ENCODE measurements around the genes CDH24, CIROP, MYH7 and CARMIL3.

GRCh38 chr14:22886297-22887213 lies 3.5 kb downstream of the REM2 start:
- RRBS, result 1% methylated on average over 21 of the region's 81 CpGs

DNA sequence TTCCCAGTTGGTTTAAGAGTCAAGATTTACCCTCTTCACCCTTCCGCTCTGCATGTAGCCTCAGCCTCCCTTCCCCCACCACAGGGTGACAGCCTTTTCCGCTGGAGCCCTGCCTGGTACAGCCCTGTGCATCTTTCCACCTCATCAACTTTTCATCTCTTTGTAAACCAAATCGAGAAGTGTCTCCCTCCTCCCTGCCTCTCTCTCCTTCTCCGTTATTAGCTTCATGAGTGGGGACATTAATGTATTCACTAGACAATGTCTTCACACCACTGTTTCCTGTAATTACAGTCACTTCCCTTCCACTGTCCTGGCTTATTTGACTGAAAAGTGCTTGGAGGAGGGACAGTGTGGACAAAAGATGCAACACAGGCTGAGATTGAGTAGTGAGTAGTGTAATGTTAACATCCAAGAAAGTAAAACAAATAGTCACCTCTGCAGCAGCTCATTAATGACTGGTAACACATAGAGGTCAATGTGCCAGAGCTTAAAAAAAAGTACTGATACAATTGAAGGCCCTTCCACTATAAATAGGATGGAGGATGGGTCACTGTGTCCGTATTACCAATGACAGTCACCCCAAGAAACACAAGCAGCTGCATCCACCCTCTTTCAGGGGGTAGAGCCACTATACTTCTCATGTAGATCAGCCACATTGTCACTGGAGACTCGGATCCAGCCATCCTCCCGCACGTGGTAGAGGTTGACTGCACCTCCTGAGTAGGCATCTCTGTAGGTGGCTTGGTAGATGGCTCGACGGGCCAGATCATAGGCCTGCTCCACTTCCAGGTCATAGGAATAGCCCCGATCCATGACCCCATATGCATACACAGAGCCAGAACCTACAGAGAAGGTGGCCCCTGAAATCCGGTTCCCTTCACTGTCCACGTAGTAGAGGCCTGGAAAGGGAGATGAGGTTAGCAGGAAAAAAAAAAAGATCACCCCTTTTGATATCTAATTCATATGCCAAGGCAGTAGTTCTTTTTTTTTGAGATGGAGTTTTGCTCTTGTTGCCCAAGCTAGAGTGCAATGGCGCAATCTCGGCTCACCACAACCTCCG lies 8.9 kb downstream of the PSMB5 start:
- RRBS, result no CpG with 5 or more reads among the region's 16 CpGs

DNA sequence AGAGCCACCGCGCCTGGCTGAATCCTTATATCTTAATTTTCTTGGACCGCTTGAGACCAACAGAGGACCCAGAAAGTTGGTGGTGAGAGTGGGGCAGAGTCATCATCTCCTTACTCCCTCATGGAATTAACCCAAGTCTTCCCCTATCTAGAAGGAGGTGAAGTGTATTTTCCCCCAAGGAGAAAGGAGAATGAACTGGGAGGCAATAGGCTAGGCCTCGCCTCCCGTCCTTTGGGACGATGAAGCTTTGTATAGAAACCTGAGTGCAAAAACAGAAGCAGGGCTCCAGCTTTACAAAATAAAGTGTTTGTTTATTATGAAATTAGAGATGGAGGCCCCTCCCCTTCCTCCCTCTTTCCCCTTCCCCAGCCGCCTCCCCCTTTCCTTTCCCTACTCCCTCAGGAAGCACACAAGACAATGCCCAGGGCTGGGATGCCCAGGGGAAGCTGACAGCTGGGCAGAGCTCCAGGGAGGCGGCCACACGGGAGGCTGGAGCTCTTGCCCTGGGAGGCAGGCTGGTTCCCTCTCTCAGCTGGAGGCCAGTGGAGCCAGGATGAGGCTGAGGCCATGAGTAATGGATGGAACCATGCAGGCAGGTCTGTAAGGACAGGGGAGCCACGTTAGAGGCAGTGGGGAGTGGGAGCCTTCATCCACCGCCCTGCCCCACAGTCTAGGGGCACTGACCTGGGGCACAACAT lies 4.9 kb downstream of the PSMB11 start:
- RRBS, result no CpG with 5 or more reads among the region's 11 CpGs

- RRBS, result under 1% methylated on average over 36 of the region's 107 CpGs
These were observed at the start of gene CDH24 for GRCh38 chr14:23057371-23058418. CDH24 (minus strand) TSS chr14:23057520.

- RRBS, result 82% methylated on average over 3 of the region's 7 CpGs
These were observed 5.5 kb upstream of the CDH24 start for GRCh38 chr14:23062788-23063255.

DNA sequence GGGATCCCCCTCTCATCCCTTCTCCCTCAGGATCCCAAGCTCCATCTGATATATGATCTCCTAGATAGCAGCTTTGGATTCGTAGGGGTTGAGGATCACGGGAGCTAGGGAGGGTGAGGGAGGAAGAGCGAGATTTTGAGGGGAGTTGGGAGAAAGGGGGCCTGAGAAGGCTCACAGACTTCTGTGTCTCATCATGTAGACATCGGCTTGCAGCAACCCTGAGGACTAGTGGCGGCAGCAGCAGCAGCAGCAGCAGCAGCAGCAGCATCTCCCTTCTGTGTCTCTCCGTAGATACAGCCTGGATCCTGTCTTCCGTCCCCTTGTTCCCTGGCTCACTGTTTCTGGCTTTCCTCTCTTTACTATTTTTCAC lies at the start of gene CIROP:
TSS of gene CIROP (minus strand) at position 337 of the 370 bp plus-strand sequence.
- RRBS, result no CpG with 5 or more reads among the region's 7 CpGs

DNA sequence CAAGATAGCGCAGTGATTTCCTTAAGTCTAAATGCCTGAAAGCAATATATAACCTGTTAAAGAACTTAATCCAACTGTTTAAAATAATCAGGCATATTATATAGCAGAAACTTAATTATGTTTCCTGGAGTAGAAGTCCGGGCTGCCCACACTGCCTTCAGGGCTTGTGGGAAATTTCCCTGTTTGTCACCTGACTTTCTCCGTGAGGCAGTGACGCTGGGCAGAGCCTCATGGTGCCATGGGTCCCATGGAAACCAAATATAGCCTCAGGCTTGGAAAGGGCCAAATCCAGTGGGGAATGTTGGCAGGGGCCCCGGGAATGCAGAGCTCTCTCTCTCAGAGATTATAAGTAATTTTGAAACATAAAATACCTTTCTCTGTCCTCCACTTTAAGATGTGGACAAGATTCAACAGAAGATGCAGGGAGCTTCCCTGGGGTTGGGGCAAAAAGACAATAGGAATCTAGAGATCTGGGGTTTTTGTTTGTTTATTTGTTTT lies 23.0 kb upstream of the CEBPE start:
- RRBS, result no CpG with 5 or more reads among the region's 5 CpGs

DNA sequence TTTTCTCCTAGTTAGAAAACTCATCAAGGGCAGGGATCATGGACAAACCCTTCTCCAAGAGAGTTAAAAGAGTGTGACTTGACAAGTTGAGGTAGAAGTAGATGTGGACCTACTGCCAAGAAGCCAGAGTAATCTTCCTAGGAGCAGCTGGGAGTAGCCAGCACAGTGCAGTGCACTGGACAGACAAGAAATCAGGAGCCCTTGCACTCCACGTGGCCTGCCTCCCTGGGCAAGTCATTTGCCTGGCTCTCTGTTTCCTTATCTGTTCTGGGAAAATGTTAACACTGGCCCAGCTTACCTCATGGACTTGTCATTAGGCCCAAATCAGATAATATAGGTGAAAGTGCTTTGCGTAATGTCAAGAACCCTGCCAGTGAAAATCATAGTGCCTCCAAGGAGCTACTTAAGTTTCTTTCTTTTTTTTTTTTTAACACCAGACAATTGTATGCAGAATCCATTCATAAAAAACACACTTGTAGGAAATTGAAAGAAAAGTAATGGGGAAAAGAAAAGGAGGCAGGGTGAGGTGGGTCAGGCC lies 19.2 kb downstream of the SLC7A8 start:
- RRBS, result no CpG with 5 or more reads among the region's 2 CpGs

DNA sequence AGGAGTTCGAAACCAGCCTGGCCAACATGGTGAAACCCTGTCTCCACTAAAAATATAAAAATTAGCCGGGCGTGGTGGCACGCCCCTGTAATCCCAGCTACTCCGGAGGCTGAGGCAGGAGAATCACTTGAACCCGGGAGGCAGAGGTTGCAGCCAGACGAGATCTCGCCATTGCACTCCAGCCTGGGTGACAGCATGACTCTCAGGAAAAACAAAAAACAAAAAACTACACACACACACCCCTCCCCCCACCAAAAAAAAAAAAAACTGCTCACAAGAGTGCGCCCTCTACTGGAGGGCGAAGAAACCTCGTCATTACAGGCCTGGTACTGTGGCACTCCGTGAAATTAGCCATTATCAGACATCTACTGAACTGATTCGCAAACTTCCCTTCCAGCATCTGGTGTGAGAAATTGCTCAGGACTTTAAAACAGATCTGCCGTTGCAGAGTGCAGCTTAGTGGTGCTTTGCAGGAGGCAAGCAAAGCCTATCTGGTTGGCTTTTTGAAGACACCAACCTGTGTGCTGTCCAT lies 7.7 kb downstream of the PPP1R3E start:
- RRBS, result no CpG with 5 or more reads among the region's 14 CpGs

DNA sequence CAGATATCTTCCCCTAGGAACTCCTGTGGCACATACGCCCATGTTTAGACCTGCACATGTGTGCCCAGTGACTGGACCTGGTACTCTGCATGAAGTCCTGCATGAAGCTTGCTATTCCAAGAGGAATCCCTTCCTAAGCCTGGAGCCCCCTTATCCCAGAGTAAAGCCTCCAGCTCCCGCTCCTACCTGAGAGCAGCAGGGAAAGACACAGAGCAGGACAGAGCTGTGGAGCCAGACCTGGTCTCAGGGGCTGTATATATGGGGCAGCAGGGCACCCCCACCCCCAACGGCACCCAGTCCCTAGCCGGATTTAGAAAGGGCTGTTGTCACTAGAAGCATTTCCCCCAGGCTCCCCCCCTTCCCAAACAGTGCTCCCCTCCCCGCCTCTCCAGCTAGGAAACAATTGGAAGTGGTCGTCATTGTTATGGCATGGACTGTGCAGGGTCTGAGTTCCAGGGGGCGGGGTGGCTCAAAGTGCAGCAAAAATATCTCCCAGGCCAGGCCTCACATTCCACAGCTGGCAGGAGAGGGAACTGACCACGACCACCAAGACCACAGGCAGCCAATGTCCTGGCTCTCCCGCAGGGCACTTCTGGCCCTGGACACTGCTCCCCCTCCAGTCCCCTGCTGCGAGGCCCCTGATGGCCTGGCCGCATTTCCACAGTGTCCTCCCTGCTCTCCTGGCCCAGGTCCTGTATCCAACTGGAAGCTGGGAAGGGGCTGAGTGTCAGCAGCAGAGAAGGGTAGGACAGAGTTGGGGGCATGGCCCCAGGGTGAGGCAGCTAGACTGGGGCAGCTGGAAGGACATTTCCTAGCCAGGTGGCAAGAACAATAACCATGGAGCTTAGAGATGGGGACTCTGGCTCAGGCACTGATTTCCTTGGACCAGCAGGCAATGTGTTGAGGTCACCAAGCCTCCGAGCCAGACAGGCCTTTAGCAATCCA lies at the start of gene MYH7:
TSS of gene MYH7 (minus strand) at position 227 of the 945 bp plus-strand sequence.
- RRBS, result no CpG with 5 or more reads among the region's 12 CpGs

GRCh38 chr14:23512044-23512676 lies 39.4 kb downstream of the ZFHX2 start:
- RRBS, result no CpG with 5 or more reads among the region's 15 CpGs

GRCh38 chr14:23646023-23646369 lies 9.8 kb downstream of the DHRS2 start:
- RRBS, result no CpG with 5 or more reads among the region's 8 CpGs

GRCh38 chr14:23663106-23663501 lies 26.9 kb downstream of the DHRS2 start:
- RRBS, result no CpG with 5 or more reads among the region's 2 CpGs

GRCh38 chr14:24036089-24037165 lies 15.4 kb upstream of the CARMIL3 start:
- RRBS, result 0% methylated on average over 1 of the region's 56 CpGs

- RRBS, result 2% methylated on average over 36 of the region's 81 CpGs
These were observed at the start of gene CARMIL3 for GRCh38 chr14:24051153-24052278. CARMIL3 (plus strand) TSS chr14:24052009.

- RRBS, result 1% methylated on average over 17 of the region's 39 CpGs
These were observed 596 bp downstream of the CARMIL3 start for GRCh38 chr14:24052279-24052931.

GRCh38 chr14:24071751-24072846 lies 737 bp downstream of the CPNE6 start:
- RRBS, result no CpG with 5 or more reads among the region's 20 CpGs

DNA sequence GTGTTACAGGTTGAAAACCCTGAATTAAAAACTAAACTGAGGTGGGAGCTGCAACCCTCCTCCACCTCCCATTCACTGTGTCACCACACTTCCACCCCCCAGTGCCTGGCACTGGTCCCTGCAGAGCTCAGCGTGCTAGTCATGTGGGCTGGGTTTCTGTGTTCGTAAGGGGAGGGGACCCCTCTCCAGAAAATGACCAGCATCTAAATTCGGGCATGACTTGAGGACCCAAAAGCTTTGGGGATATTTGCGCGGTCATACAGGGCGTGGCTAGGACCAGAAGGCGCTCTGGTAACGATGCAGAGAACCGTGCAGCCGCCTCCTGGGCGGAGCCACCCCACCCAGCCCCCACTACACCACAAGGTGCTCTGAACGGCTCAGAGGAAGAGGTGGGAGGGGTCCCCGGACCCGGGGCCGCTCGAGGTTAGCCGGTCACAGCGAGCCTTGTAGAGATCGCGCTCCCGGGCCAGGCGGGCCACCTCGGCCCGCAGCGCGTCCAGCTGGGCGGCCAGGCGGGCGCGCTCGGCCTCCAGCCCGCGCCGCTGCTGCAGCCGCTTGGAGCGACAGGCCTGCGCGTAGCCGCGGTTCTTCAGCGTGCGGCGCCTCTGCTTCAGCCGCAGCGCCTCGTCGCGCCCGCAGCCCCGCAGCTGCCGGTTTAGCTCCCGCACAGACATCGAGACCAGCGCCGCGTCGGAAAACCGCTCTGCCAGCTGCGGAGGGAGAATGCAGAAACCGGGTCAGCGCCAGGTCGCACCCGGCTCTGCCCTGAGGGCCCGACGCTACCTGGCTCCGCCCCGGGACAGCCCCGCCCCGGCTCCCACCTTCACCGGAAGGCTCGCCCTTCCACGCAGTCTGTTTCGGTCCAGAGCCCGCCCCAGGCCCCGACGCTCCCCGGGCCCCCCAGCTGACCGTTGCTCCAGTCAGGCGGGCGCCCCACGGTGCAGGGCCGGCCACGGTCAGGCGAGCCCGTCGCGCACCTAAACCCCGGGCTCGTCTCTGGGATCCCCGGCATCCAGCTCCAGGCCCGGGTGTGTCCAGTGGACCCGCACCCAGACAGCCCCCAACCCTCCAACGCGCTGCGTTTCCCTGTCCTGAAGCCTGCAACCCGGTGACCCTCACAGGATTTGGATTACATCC lies 9.9 kb downstream of the CPNE6 start:
- RRBS, result 4% methylated on average over 37 of the region's 96 CpGs

DNA sequence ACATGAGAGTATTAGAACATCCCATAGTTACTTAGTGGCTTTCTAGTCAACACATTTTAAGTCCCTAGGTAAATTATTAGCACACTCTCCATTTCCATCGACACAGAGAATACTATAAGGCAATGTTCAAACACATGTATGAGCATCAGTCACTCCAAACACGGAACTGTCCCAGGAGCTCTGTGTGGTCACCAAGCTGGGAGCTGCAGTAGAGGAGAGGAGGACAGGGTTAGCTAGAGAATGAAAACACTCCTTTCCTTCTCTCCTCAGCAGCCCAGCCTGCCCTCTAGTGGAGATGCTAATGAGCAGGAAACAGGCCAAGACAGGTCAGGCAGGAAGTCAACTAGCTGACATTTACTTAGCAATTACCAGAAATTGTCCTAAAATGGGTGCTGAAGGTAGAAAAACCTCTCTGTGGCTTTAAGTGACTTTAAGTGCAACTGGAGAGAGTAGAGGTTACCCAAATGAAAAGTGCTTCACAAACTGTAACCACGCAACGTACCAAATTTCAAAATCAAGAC lies 5.8 kb upstream of the DCAF11 start:
- RRBS, result no CpG with 5 or more reads among the region's 4 CpGs

Data from choroid plexus epithelial cell (primary cell).